Jejunum (tissue), 1 donor: Measurements from ENCODE around the gene CHML.

DNA sequence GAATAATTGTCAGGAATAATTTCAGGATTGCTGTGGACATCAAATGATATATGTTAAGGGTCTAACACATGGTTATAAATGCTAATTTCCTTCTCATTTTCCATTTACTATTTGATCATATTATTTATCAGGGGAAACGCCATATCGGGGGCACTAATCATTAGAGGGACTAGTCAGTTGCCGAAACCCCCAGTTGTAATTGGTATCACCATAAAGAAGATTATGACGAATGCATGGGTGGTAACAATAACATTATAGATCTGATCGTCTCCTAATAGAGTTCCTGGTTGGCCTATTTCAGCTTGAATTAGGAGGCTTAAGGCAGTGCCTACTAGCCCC, 49.9 kb upstream of the ZP4 start:
- PRO-cap, result no peak

GRCh38 chr1:239447200-239447541, 60.8 kb downstream of the CHRM3 start:
- PRO-cap, result no peak

GRCh38 chr1:239684314-239685038, 298.1 kb downstream of the CHRM3 start:
- PRO-cap, result no peak

DNA sequence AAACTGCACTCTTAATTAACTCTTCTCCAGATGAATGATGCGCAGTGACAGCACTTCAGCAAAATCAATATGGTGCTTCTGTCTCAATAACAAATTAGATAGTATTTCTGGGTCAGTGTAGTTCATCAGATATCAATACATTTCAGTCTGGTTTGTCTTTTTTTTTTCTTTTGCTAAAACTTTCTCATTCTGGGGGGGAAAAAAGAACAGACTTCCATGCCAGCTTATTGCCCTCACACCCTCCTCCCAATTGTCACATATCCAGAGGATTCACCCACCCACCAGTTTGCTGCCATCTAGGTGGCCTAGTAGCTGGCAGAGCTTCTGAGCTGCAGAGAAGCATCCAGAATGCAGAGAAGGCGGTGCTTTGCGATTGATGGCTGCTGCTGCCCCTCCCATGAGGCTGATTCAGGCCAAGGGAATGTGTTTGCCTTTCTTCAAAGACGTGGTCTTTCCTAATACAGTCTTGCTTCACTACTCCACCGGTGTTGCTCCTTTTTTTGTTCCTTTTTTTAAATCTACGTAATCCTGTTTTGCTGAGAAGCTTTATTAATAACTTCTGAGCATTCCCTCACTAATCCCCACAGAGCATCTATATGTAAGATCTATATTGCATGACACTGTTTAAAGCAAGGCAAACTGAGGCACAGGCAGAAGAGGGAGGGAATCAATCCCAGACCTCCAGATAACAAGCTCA, 275.7 kb upstream of the FMN2 start:
- PRO-cap, result no peak

DNA sequence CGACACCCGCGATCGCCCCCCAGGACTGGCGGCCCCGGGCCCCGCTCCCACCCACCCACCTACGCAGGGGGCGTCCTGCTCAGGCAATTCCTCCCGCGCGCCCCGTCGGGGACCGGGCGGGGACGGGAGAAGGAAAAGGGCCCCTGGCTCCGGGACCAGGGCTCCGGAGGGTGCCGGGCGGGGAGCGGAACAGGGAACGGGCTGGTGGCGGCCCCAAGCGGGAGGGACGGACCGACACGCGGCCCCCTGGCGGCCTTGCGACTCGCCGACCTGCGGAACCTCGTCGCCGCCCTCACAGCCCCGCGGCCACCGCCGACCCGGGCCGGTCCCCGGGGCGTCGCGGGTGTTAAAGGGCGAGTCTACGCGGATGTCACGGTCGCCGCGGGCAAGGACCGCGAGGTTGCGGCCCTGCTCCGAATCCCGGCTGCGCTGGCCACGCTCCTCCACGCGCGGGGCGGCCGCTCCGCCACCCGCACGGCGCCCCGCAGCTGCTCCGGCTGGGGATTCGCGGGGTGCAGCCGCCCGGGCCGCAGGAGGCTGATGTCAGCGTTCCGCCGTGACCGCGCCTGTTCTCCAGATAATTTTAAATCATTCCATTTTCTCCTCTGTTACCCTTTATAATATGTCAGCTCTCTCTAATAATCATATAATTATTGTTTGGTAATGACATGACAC, 93.8 kb upstream of the FMN2 start:
- PRO-cap, result no peak

GRCh38 chr1:240619163-240619684, 7.3 kb upstream of the GREM2 start:
- PRO-cap, result no peak

GRCh38 chr1:241088117-241088430, 268.9 kb downstream of the RGS7 start:
- PRO-cap, result unidirectional peak, plus-strand start at chr1:241088278

DNA sequence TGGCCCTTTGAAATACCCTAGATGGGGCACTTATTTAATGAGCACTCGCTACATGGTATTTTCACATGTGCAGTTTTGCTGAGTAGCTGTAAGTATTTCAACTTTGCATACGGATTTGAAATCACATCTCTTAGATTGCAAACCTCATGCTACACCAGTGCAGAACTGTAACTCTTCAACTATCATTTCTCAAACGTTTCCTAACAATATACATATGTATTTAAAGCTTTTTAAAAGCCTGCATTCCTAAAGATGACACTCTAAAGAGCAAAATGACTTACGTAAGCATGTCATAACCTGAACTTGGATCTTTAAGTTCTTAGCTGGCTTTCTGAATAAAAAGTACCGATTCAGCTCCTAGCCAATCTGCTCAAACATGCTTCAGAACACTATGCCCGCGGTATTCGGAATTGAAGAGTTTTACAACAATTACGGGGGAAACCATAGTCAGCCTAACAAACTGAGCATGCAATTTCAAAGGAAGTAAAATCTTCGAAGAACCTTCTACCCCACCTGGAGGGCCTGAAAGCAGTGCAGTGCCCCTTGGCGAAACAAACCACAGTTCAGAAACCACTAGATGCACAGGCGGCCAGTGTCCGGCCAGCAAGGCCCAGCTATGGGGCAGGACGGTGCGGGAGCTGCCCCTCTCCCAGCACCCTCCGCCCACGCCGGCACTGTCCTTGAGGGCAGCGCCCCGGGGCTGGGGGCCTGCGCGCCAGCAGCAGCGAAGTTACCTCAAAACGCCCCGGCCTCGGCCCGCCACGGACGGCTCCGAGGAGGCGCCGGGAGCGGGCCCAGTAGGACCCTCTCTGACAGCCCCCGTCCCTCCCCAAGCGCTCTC, 788 bp downstream of the FH start:
- PRO-cap, result unidirectional peak, plus-strand start at position 738 of the sequence

- PRO-cap, result bidirectional peak, plus-strand start at chr1:241640558, minus-strand start at chr1:241640355
Measured at GRCh38 chr1:241640174-241640502, at the start of gene CHML. TSS of gene CHML (minus strand) at chr1:241640369.

DNA sequence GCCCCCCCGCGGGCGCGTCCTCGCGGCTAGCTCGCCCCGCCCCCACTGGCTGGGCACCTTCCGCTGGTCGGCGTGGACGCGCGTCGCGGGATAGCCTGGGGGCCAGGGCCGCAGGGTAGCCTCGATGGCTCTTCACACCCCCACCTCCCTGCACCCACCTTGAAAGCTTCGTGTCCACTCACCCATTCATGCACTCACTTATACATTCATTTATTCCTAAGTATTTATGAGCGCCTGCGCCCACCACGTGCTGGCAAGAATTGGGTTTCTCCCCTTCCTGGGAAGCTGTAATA, 280 bp upstream of the CHML start:
- PRO-cap, result bidirectional peak, plus-strand start at position 56 of the sequence, minus-strand start outside the sequence

DNA sequence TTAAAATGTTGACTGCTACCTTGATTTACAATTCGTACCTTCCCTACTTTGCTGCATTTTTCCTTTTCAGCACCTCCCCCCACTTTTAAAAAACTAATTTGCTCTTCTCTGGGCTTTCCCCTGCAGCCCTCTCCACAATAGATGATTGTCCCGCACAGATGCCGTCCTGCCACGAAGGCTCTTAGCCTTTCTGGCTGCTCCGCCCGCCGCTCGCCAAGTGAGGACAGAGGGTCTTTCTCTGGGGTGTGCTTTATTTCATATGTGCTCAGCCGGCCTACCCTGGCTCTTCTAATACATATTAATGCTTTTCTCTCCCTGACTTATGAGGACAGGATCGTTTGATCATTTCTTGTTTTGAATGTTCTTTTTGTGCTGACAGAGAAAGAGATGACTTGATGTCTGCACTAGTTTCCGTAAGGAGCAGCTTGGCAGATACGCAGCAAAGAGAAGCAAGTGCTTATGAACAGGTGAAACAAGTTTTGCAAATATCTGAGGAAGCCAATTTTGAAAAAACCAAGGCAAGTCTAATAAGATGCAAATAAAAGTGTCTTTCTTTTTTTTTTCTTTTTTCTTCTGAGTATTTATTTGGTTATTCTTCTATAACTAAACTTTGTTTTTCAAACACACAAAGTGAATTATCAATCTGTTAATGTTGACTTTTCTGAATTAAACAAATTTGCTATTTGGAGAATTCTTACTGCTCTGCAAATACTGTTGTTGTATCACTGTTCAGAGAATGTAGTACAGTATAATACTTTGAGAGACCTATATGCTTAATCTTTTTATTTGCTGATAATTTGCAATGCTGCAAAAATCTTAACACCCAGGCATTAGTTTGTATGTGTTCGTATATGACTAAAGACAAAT, 60.8 kb downstream of the SDCCAG8 start:
- PRO-cap, result no peak

GRCh38 chr1:243344020-243344375, 88.2 kb downstream of the SDCCAG8 start:
- PRO-cap, result no peak

- PRO-cap, result no peak
Measured at GRCh38 chr1:243470368-243470870, 214.6 kb downstream of the SDCCAG8 start.

- PRO-cap, result no peak
Measured at GRCh38 chr1:243664562-243665328, 185.3 kb downstream of the AKT3 start.

DNA sequence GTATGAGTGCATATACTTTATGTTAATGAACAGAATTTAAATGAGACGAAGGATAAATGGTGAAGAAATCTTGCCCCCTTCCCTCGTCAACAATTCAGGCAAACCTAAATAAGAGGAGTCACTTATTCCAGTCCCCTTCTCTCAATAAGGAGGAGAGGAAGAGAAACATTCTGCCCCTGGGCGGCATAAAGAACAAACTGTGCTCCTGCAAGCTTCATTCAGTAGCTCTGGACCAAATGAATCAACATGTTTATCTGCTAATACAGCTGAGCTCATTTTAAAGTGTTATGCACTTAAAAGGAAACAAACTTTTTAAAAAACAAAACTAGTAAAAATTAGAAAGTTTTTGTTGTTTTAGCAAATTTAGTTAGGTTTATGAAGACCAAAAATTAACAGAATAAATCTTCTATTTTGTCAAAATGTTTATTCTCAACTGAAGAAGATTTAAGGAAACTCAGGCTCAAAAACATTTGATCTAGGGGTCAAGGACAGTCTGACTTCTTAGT, 58.4 kb downstream of the AKT3 start:
- PRO-cap, result no peak

DNA sequence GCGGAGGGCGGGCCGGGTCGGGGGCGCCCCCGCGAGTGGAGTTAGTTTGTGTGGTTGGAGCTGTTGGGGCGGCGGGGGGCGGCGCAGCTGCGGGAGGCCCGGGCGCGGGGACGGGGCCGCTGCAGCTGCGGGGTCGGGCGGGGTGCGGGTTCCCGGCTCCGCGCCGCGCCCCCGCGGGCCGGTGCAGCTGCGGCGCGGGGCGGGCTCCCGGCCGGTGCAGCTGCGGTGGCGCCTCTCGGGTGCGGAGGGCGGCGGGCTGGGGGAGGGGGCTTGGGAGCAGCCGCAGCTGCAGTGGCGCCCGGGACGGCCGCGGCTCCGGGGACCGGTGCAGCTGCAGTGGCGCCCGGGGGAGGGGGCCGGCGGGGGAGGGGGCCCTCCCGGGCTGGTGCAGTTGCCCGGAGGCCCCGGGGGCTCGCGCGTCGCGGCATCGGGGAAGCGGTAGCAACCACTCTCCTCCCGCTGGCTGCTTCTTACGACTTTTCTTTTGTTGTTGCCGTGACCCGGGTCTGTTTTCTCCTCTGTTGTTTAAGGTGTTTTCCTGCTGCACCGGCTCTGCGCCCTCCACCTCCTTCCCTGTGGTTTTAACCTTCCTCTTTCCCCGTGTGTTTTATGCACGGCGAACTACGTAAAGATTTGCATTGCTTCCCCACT, 1.9 kb upstream of the ZBTB18 start:
- PRO-cap, result bidirectional peak, plus-strand start at position 291 of the sequence, minus-strand start at position 189 of the sequence; bidirectional peak, plus-strand start outside the sequence, minus-strand start at position 575 of the sequence

- PRO-cap, result no peak
Measured at GRCh38 chr1:244138277-244138928, 87.3 kb downstream of the ZBTB18 start.

DNA sequence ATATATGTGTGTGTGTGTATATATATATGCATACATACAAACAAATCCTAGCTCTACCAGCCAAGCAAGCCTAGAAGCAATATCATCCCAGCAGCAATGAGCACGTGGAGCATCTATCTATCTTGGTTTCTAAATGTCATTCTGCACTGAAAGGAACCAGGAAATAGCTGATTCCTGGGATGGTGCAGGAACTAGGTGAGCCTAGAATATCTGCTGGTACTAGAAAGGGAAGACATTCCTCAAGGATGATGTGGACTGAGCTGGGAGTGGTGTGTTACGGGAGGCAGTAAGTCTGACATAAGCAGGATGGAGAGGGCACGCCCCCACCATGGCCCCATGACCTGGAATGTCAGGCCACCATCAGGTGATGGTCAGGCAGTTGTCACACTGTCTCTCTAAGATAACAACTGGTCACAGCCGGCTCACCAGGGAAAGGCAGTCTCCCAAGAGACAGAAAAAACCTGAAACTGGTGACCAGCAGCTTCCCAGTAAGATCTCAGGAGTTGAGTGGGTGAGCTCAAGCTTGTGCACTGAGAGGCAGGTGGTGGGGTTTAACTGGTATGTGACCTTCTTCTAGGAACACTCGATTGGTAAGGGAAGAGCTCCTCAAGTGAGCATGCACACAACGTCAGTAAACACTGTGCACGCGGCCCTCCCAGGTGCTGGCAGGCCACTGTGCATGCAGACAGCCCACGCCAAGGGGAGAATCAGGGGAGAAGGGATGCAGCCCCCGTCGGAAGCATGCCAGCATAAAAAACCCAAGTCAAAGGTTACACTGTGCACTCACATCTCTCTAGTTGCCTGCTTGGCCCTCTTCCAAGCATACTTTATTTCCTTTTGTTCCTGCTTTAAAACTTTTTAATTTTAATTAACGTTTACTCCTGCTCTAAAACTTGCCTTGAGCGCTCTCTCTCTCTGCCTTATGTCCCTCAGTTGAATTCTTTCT, 49.4 kb upstream of the C1orf100 start:
- PRO-cap, result no peak

DNA sequence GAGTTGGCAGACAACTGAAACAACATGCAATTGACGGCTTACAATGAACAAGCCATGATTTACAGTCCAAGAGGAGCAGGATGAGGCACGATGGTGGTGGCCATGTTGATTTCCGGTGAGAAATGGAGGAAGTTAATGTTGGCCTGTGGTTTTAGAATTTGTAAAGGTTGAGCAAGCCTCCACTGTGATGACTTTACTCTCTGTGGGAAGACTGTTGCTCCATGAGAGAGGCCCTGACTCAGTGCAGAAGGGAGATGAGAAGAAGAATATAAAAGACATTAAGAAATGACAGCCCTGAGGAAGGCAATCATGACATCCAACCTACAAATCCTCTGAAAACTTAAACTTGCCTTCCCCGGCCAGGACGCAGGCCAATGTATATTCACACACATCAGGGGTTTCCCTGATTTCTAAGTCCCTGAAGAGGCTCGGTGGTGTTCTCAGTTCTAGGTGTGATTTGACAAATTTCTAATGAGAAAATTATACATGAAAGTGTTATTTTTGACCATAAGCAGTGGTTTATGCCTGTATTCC, 32.7 kb upstream of the C1orf100 start:
- PRO-cap, result no peak

GRCh38 chr1:244341246-244342256, 10.9 kb upstream of the C1orf100 start:
- PRO-cap, result no peak